Breast (tissue), 4 donors: ENCODE data around the genes WIPF1 and HOXD11.

- PRO-cap, 3 experiments = no peak in any of the 3 experiments
- RRBS = no CpG with 5 or more reads among the region's 6 CpGs
Measured at GRCh38 chr2:173353986-173354208, 775 bp upstream of the CDCA7 start.

DNA sequence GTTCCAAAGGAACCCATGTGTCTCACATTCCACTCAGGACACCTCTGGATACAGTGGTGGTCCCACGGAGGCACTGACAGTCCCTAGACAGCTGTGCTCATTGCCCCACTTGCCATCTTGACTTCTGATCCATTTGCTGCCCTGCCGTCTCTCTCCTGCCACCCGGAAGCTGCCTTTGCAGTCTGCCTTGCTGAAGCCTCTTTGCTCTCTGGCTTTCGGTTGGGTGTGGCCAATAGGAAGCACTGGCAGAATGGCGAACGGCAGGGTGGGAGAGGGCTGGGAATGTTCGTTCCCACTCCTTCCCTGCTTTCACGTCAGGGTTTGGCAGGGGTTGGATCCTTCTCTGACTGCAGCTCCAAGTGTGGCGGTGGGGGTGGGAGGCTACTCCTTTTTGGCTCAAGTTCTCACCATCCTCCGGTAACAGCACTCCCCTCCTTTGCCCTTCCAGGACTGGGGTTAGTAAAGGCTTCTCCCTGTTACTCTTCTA, 299.5 kb downstream of the CDCA7 start:
- PRO-cap, 3 experiments = no peak in any of the 3 experiments
- RRBS = no CpG with 5 or more reads among the region's 10 CpGs

DNA sequence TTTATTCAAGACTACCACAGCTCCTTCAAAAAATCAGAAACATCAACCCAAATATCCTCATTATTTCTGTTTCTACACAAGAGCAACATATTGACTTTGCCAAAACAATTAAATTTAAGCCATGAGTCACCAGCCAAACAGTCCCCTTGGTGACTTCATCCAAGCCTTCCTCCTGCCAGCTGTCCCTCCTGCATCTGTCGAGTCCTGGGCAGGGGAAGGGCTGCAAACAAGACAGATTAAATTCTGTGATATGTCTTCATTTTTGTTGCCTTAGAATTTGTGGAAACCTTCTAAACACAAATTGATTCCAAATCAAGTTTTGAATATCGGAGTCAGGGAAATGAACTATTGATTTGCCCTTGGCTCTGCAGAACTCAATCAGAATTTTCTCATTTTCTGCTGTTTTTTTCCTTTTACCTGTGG, 110.3 kb downstream of the SP3 start:
- PRO-cap, 3 experiments = no peak in any of the 3 experiments
- RRBS = no CpG with 5 or more reads among the region's 2 CpGs

GRCh38 chr2:173904091-173905092, 60.8 kb downstream of the SP3 start:
- PRO-cap, 3 experiments = no peak in any of the 3 experiments
- RRBS = no CpG with 5 or more reads among the region's 13 CpGs

- PRO-cap, 3 experiments = no peak in any of the 3 experiments
- RRBS = no CpG with 5 or more reads among the region's 9 CpGs
Measured at GRCh38 chr2:173911440-173912173, 53.6 kb downstream of the SP3 start.

GRCh38 chr2:173936647-173937585, 28.3 kb downstream of the SP3 start:
- PRO-cap, 3 experiments = no peak in any of the 3 experiments
- RRBS = no CpG with 5 or more reads among the region's 2 CpGs

DNA sequence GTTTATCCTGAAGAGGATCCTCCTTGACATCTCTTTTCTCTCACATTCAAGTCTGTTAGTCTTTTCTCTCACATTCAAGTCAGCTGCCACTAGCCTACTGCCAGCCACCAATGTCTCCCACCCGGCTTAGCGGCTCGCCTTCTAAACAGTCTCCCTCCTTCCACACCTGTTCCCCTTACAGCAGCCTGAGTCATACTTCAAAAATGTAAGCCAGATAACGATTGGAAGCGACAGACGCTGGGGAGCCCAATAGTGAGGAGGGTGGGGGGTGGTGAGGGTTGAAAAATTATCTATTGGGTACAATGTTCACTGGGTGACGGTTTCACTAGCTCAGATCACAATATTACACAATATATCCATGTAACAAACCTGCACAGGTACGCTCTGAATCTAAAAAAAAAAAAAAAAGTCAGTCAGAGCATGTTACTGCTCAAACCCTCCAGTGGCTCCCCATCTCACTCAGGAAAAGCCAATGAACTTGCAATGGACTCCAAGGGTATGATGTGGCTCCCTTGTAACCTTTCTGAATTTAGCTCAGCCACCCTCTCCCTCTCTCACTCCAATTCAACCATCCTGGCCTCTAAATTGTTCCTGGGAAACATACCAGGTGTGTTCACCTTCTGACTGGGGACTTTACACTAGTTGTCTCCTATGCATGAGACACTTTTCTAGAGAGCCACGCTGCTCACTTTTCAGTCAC, 38.9 kb upstream of the SP3 start:
- PRO-cap, 3 experiments = no peak in any of the 3 experiments
- RRBS = no CpG with 5 or more reads among the region's 9 CpGs

- PRO-cap, 3 experiments = no peak in any of the 3 experiments
- RRBS = no CpG with 5 or more reads among the region's 2 CpGs
Measured at GRCh38 chr2:174120978-174121700, 127.2 kb downstream of the OLA1 start.

DNA sequence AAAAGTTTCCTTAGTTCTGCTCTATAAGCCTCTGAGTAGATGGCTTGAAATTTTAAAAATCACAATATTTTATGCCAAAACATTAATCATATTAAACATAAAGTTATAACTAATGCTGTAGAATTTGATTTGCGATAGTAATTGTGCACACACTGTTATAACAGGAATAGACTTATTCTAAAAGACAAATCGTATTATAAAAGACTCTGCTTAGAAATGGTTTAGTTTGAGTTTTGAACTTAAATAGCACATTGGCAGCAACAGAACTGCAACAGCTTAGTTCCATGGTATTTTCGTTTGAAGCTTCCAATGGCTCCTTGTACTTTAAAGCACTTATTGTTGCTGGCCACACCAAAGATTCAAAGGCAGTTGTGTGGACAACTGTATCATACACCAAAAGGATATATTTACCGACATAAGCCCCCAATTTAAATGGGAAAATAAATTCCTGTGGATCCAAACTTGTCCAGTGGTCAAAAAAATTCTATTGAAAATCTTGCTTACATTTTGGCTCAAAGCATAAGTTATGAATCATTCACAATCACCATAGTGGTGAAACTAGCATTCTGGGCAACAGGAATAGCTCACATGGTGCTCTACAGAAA, 612 bp downstream of the WIPF1 start:
- PRO-cap, 3 experiments = no peak in any of the 3 experiments
- RRBS = no CpG with 5 or more reads among the region's 4 CpGs

DNA sequence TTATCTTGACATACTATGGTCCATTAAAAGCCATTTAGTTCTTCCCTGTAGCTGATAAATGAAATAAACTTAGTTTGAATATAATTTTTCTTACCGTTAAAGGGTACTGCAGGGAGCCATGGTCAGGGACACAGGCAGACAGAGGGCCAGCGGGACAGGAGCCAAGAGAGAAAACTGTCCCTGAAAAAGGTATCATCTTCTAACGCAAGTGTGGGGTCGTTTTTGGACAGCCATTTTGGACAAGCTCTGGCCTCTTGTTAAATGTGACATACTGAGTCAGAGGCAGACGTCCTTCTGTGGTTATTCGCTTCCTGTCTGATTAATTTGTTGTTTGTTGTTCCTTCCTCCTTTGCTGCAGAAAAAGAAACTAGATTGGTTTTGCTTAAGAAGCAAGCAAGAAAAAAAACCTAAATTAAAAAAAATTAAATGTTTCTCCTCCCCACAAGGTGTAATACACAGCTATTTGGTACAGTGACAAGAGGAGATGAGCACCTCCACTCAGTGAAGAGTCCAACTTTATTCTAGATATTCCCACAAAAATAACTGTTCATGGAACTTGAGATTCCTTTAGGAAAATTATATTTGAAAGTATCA, at the start of gene WIPF1:
Gene WIPF1, minus strand, starts transcription at position 298 of the 594 bp plus-strand sequence.
- PRO-cap, 3 experiments = peak in 2 of 3 experiments; most common plus-strand start position 463 of the sequence (in 1); most common minus-strand start position 298 of the sequence (in 2)
- RRBS = no CpG with 5 or more reads among the region's 6 CpGs

DNA sequence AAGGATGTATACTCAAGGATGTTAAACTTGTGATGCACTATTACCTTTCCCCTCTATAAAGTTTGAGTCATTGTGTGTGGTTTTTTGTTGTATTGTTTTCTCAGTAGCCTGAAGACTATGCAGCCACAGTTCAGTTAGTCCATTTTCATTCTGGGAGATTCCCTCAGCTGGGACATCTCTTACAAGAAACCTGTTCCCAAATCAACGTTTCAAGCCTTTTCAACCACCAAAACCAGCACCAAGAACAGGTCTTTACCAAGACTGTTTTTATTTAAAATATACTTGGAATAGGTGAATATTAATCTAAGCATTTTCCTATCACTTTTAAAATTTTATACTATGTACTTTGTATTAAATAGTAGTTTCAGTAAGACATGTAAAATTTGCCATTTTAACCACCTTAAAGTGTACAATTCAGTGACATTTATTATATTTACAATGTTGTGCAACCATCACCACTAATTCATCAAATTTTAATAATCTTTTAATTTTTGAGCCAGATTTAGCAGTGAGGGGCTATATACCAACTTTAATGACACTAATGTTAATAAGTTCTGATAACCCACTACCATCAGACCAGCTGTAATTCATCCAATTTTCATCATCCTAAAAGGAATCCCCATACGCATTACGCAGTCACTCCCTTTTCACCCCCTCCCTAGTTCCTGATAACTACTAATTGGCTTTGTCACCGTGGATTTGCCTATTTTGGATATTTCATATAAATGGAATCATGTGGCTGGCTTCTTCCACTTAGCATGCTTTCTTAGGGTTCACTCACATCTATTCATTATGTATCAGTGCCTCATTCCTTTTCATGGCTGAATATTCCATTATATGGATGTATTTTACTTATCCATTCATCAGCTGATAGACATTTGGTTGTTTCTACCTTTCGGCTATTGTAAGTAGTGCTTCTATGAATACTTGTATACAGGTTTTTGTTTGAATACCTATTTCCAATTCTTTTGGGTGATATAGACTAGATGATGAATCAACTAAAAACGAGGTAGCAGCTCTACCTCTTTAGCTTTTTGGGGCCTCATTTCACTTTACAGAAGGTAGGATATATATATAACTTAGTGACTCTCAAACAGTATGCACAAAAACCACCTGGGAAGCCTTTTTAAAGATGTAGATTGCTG, 5.1 kb downstream of the ATP5MC3 start:
- PRO-cap, 3 experiments = no peak in any of the 3 experiments
- RRBS = no CpG with 5 or more reads among the region's 6 CpGs

DNA sequence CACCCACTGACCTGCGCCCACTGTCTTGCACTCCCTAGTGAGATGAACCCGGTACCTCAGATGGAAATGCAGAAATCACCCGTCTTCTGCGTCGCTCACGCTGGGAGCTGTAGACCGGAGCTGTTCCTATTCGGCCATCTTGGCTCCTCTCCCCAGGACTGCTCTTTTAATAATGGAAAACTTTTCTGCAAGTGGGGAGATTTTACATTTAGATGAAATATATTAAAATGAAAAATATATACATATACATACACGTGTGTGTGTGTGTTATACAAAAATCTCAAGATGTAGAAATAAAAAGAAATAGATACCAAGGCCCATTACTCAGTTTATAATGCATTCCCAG, 297.4 kb downstream of the LNPK start:
- PRO-cap, 3 experiments = no peak in any of the 3 experiments
- RRBS = no CpG with 5 or more reads among the region's 9 CpGs

GRCh38 chr2:175953149-175953772, 48.8 kb downstream of the LNPK start:
- PRO-cap, 3 experiments = no peak in any of the 3 experiments
- RRBS = no CpG with 5 or more reads among the region's 3 CpGs

DNA sequence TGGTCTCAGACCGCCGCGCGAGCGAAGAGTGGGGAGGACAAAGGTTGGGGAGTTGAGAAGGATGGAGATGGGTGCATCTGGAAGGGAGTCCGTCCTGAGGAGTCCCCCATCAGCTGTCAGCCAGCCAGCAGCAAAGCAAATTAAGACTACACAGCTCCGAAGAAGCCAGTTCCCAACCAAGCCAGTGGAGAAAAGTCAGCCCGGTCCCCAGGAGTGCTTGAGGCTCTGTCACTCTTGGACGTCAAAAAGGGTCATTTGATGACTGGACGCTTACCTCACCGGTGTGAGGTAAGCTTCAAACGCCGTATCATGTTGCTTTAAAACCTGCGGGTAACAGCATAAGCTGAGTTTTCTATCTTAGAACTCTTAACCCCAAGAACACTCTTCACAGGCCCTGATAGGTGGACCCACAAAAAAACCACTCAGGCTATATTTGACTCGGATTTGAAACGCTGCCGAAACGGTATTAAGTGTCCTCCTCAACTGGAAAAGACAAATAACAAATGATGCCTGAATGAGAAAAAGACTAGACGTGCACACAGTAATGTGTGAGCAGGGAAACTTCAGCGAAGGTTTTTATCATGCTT, 617 bp upstream of the LNPK start:
- PRO-cap, 3 experiments = peak in 1 of 3 experiments; most common minus-strand start position 230 of the sequence (in 1)
- RRBS = 7% methylated on average over 3 of the region's 20 CpGs

GRCh38 chr2:176103746-176104826, 3.0 kb upstream of the HOXD11 start:
- PRO-cap, 3 experiments = no peak in any of the 3 experiments
- RRBS = no CpG with 5 or more reads among the region's 52 CpGs

- PRO-cap, 3 experiments = no peak in any of the 3 experiments
- RRBS = 4% methylated on average over 42 of the region's 85 CpGs
Measured at GRCh38 chr2:176106449-176107484, at the start of gene HOXD11. TSS of gene HOXD11 (plus strand) at chr2:176107280.

- PRO-cap, 3 experiments = no peak in any of the 3 experiments
- RRBS = no CpG with 5 or more reads among the region's 6 CpGs
Measured at GRCh38 chr2:176120704-176121167, 1.8 kb upstream of the HOXD9 start.

- PRO-cap, 3 experiments = peak in 3 of 3 experiments; most common plus-strand start chr2:176130198 (in 3); most common minus-strand start chr2:176130368 (in 3)
- RRBS = 2% methylated on average over 60 of the region's 139 CpGs
Measured at GRCh38 chr2:176129828-176130865, 642 bp downstream of the HOXD8 start.

DNA sequence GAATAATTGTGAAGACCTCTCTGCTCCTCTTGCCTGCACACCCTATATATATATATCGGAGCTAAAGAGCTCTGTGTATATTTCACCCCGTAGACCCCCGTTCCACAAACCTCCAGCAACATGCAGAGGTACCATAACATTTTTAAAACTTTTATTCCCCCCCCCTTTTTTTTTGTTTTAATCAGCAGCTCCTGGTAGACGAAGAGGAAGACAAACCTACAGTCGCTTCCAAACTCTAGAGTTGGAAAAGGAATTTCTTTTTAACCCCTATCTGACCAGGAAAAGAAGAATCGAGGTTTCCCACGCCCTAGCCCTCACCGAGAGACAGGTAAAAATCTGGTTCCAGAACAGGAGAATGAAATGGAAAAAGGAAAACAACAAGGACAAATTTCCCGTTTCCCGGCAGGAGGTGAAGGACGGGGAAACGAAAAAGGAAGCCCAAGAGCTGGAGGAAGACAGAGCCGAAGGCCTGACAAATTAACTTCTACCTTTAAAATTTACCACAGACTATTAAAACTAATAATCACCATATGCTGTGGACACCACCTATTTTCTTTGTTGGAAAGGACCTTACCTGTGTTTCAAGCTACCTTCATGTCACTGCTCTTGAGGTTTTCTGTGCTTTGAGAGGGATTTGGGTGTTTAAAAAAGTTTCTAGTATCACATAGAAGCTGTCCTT, 1.8 kb downstream of the HOXD8 start:
- PRO-cap, 3 experiments = no peak in any of the 3 experiments
- RRBS = no CpG with 5 or more reads among the region's 13 CpGs

- PRO-cap, 3 experiments = no peak in any of the 3 experiments
- RRBS = 8% methylated on average over 14 of the region's 35 CpGs
Measured at GRCh38 chr2:176159963-176160416, 2.9 kb downstream of the HOXD3 start.